ENCODE results near the gene ENSG00000285566.

DNA sequence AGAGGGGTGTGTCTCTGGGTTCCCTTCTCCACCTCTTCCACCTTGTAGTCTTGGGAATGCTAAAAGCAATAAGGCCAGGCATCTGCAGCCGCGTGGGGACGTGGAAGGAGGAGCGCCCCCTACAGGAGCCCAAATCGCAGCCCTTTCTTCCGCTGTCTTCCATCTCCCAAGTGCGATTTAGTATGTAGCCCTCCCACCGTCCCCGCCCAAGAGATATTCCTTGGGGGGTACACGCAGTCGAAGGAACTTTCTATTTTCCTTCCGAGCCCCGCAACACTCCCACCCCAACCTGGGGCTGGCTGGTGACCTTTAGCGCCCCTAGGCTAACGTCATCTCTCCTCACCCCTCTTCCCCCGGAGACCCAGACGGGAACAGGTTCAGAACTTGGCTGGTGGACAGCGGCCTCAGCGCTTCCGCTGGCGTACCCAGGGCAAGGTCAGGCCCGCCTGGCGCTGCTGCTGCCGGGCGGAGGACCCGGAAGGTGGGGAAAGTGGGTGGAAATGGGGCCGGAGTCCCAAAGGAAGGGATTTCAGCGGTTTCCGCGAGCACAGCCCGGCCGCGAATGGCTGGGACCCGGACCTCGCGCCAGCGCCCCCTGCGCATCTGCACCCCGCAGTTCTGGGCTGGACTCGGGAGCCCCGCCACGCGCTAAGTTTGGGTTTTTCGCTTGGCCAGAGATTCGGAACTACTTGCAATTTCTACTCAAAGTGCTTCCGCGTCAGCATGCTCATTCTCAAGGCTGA is 2.1 kb upstream of the PCDH8 start:
- PRO-cap, result no peak

DNA sequence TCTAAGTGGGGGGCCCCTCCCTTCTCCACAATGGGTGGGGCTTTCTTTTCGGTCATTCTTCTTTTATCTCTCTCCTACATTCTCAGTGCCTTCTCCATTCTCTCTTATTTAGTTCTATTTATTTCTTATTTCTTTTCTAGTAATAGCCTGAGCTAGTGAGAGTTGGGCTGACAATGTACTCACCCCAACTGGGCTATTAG is 331.4 kb downstream of the OLFM4 start:
- PRO-cap, result no peak

DNA sequence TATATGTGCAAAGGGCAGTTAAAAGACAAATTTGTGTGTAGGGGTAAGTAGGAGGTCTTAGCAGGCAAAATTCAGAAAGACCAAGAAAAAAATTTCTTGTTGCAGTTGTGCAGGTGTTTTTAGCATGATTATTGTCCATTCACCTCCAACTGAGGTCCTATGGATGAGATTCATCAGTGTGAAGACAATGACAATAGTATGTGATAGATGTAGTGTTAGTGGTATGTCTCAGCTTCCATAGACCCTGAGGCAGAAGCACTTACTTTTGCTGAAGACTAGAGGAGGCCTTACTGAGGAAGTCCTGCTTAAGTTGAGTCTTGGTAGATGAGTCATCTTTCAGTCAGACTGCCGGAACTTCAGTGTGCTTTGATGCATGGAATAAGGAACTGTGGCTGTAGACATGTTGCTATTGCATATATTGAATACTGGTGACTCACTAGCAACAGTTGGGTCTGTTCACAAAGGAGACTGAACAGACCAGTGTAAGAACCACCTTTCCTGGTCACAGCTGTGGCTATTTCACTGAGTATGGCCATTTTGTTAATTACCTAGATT is 1000.5 kb downstream of the OLFM4 start:
- PRO-cap, result no peak

DNA sequence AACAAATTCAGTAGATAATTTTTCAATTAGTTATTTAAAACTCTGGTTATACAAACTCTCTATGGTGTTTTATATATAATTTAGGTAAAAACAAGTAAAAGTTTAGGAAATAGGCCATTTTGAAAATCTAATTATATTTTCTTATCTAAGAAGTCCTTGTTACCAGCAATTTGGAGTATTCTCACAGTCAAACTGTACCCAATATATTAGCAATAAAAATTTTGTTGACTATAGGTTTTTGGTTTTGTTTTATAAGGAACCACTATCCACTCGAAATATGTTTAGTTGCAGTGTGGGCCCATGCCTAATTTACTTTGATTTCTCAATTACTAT is 1008.2 kb downstream of the OLFM4 start:
- PRO-cap, result no peak

DNA sequence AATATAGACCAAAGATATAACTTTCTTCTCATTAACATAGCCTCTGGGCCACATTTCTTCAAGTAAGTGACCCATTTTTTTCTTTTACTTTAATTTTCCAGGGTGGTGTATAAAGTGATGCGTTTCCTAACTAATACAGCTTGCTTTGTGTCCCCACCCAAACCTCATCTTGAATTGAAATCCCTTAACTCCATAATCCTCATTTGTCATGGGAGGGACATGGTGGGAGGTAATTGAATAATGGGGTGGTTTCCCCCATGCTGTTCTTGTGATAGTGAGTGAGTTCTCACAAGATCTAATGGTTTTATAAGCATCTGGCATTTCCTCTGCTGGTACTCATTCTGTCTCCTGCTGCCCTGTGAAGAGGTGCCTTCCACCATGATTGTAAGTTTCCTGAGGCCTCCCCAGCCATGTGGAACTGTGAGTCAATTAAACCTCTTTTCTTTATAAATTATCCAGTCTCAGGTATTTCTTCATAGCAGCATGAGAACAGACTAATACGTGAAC is 2010.9 kb downstream of the OLFM4 start:
- PRO-cap, result no peak

DNA sequence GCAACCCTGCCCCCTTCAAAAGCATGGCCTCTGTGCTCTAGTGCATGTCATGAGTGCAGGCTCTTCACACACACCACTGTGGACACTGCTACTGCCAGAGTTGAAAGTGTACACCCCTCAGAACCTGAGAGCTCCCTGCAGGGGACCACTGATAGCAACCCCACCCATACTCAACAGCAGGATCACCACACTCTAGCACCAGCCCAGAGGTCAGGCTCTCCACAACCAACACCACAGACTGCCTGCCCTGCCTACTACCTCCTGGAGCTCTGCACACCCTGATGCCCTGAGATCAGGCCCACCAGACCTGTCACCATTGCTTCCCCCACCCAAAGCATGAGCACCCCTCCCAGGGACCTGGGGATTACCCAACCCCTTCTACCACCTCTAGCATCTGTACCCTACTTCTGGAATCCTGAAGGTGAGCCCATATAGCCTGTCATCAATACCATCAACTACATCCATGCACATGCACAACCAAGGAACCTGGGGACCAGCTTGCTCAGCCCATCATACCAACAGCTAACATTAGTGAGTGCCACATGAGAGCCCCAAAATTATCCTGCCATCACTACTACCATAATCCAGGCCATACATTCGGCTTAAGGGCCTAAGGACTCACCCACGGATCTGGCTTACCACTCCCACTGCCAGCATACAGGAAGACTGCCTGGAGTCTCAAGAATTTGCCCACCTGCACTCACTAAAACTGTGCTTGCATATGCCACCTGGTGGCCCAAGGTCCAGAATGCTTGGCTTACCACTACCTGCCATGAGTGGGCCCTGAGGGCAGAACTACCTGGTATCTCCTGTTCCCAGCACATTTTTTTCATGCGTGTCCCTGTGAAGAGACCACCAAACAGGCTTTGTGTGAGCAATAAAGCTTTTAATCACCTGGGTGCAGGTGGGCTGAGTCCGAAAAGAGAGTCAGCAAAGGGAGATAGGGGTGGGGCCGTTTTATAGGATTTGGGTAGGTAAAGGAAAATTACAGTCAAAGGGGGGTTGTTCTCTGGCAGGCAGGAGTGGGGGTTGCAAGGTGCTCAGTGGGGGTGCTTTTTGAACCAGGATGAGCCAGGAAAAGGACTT is 1563.0 kb upstream of the PRR20A start:
- PRO-cap, result no peak

DNA sequence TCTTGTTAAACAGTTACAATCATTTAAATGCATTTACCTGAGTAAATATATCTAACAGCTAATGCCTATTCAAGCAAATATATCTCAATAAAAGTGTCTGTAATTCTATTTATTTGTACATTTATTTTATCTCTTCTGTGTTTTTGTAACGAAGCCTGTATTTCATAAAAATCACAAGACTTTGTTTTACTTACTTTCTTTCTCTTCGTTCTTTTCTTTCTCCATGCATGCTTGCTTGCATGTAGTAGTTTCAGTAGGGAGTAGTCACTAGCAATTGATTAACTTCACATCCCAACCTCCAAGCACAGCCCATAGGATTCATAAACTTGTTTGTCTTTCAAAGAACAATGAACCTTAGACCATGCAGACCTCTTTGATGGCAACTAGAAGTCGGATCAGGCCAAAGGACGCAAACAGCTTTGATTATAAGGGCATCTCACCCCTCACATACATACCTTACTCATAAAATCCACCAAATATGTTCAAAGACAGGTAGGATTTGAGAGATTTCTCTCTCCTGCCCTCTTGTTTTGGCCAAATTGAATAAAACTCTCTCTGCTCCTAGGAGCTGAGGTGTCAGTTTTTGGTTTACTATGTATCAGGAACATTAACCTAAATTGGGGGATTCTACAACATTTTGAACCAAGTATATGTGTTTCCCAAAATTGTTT is 3.1 kb upstream of the PRR20A start:
- PRO-cap, result no peak

DNA sequence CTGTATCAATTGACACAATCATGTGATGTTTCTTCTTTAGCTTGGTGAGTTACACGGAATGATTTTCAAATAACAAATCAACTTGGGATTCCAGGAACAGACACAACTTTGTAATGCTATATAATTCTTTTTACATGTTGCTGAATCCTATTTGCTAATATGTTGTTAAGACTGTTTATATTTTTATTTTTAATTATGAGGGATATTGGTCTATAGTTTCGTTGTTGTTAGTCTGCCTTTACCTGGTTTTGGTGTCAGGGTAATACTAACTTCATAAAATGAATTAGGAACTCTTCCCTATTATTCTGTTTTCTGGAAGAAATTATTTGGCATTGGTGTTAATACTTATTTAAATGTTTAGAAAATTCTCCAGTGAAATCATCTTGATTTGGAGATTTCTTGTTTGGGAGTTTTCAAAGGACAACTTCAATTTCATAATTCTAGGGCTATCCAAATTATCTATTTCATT is 1069.8 kb downstream of the PCDH17 start:
- PRO-cap, result no peak

GRCh38 chr13:59332974-59333384 is 830.7 kb downstream of the DIAPH3 start:
- PRO-cap, result no peak

GRCh38 chr13:59633211-59633997 is 530.3 kb downstream of the DIAPH3 start:
- PRO-cap, result no peak

GRCh38 chr13:59666367-59667027 is 497.2 kb downstream of the DIAPH3 start:
- PRO-cap, result no peak

GRCh38 chr13:61339375-61339794 is 76.3 kb downstream of the PCDH20 start:
- PRO-cap, result no peak

DNA sequence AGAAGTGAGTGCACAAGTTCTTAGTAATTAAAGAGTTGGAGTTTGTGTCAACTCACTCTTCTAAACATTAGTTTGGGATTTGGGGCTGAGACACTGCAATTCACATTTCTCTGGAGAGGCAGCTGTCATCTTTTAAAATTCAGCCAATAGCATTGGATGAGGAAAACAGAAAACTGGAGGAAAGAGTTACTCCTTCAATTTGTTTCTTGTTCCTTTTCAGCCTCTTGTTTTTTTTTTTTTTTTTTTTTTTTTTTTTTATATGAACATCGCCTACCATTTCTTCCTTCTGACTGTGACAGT is 881.7 kb upstream of the ENSG00000237378 start:
- PRO-cap, result unidirectional peak, minus-strand start at position 239 of the sequence

DNA sequence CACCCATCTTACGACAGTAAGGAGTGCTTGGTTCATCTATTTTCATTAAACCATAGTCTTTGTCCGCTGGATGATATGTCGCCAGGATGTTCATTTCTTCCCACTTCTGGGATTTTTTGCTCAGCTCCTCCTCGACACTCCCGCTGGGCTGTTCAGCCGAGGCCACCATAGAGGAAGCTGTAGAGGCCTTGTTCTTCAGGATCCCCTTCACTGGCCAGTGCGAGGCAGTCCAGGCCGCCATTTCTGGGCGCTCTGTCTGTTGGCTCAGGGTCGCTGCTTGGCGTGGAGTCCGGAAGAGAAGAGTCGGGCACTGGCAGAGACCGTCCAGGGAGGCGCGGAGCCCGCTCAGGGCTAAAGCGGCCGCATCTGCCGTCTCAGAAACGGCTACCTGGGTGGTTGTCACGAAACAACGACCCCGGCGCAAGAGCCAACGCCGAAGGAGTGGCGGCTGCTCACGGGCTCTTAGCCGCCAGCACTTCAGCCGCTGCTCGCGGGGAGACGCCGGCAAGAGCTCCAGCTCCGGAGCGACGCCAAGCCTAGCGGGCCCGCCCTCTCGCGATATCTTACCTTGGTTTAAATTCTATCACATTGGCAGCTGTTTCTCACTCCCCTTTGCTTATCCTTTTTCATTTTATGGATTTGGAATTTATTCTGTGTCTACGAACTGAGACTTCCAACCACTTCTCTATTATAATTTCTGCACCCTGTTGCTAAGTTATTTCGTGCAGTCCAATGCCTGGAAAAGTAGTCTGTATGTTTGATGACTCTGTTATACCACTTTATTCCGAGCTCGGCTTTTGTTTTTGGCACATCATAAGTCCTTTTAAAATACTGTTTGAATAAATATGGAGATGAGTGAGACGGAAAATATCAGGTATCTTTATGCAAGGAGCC is 21.2 kb downstream of the ENSG00000285566 start:
- PRO-cap, result no peak

- PRO-cap, result no peak
These were observed at the start of gene ENSG00000285566 for GRCh38 chr13:63832972-63833238. ENSG00000285566 (minus strand) TSS chr13:63833053.

GRCh38 chr13:66622385-66623034 is 607.6 kb downstream of the PCDH9 start:
- PRO-cap, result no peak

GRCh38 chr13:67069365-67069719 is 160.8 kb downstream of the PCDH9 start:
- PRO-cap, result no peak

DNA sequence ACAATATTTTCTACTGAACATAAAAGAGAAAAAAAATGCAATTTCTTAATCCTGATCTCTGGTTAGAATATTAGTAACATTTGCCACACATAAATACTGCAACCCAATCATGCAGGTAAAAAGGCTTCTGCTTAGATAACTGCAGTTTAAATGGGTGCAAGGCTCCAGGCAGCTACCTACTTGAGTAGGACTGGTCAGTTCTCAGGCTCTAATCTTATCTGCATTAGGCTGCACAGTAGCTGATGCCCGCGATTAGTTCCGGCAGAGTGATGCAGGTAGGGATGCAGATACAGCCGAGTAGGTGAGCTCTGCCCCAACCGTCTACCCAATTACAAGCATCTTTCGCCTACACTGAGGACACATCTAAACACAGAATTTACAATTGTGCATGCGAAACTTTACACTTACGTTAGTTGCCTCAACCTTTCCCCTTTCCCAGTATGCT is 742 bp downstream of the PCDH9 start:
- PRO-cap, result no peak

DNA sequence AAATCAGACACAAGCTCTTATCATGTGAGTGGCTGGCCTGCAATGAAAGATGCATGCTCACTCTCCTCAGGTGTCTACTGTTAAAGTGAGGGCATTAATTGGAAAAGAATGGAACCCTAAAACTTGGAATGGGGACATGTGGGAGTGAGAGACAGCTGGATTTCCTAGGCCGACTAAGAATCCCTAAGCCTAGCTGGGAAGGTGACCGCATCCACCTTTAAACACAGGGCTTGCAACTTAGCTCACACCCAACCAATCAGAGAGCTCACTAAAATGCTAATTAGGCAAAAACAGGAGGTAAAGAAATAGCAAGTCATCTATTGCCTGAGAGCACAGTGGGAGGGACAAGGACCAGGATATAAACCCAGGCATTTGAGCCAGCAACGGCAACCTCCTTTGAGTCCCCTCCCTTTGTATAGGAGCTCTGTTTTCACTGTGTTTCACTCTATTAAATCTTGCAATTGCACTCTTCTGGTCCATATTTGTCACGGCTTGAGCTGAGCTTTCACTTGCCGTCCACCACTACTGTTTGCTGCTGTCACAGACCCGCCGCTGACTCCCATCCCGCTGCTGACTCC is 886.7 kb downstream of the KLHL1 start:
- PRO-cap, result no peak

DNA sequence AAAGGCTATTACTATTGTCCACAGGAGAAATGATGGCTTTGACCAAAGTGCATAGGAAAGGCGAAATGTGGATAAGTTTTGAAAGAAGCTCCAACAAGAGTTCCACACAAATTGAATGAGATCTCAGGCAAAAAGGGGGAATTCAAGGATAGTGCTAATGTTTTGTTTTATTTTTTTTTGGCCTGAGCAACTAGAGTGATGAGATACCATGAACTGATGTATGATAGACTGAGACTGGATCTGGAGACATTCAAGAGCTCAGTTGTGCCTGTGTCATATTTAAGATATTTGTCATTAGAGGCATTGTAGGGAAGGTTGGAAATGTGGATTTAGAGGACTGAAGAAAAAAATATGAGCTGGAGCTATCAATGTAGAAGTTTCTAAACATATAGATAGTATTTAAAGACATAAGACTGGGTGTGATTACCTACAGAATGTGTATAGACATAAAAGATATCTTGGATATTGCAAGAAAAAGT is 457.7 kb downstream of the KLHL1 start:
- PRO-cap, result no peak